Sternocleidomastoid (tissue), 1 donor: ENCODE results near the genes MMP10, CASP5 and ALKBH8.

GRCh38 chr11:100776039-100776815 is 89.1 kb downstream of the ARHGAP42 start:
- PRO-cap, result no peak

GRCh38 chr11:102172163-102173186 is 62.2 kb downstream of the YAP1 start:
- PRO-cap, result no peak

- PRO-cap, result no peak
These were observed 85.1 kb downstream of the YAP1 start for GRCh38 chr11:102195172-102195830.

GRCh38 chr11:102195831-102196651 is 85.8 kb downstream of the YAP1 start:
- PRO-cap, result no peak

- PRO-cap, result no peak
These were observed 88.4 kb downstream of the YAP1 start for GRCh38 chr11:102198594-102199050.

GRCh38 chr11:102307225-102307689 is 10.0 kb upstream of the BIRC3 start:
- PRO-cap, result no peak

DNA sequence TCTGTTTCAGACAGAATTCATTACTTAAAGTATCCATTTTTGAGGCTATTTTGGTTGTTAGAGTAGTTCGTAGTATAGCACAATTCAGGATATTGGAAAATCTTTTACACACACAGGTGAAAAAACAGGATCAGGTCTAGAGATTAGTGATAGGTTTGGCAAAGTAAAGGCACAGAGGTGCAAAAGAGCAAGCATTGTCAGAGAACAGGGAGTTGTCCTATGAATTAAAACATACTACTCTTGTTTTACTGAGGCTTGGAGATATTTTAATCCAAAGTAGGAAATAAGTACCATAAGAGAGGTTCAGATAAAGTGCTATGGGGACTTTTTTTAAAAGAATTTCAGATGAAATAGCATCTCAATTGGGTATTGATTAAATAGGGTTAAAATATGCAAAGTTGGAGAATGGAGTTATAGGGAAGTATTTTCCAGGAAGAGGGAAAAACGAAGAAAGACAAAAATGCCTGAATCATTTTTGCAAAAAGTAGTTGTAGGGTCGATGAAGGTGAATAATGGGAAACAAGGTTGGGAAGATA is 36.1 kb downstream of the BIRC2 start:
- PRO-cap, result no peak

DNA sequence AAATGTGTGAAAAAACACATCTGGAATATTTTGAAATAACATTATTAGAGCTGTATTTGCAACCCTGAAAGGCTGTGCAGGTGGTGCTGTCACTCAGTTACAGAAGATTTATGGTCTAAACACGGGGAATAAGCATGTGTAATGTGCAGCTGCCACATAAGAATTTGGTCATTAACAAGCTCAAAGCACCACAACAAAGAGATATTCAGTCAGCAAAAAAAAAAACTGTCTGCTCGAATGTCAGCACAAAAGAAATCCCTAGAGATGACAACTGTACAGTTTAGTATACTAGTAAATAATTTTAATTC is 31.3 kb downstream of the TMEM123 start:
- PRO-cap, result no peak

- PRO-cap, result no peak
These were observed 2.6 kb downstream of the TMEM123 start for GRCh38 chr11:102449887-102450347.

GRCh38 chr11:102451441-102451587 is 1.3 kb downstream of the TMEM123 start:
- PRO-cap, result no peak

- PRO-cap, result no peak
These were observed 23.4 kb upstream of the TMEM123 start for GRCh38 chr11:102475838-102476515.

DNA sequence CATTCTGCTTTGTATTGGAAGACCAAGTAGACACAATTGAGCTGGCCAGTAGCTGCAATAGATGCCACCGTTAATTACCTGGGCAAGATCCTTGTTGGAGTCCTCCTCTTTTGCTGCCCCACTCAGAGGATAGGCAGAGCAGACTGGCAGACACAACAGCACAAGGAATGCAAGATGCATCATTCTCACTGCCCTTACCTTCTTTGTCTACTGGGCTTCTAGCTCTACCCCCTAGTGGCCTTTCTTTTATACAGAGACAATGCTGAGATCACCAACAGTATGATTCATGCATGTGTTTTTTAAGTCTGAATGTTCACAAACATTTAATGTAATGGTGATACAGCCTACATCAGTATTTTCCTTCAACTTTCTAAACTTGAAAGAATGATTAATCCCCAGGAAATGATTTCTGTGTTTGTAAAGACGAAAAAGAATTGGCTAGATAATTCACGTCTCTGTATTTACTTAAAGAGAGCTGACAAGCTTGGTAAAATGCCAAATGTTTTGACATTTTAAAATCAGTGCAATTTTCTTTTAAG is at the start of gene MMP10:
TSS of gene MMP10 (minus strand) at position 220 of the 539 bp plus-strand sequence.
- PRO-cap, result no peak

DNA sequence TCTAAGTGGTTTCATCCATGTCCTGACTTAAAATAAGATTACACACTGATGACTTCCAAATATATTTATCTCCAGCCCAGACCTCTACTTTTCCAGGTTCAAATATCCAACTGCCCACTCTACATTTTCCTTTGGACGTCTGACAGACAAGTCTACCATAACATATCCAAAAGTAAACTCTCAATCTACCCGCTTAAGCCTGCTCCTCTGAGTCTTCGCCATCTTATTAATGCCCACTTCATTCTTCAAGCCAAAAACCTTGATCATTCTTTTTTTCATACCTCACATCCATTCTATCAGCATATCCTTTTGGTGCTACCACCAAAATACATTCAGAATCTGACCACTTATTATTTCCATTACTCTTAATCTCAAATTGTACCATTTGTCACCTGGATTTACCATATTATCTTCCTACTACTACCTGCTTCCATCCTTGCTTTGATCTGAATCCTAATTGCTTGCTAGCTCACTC is 36.2 kb downstream of the DCUN1D5 start:
- PRO-cap, result no peak

DNA sequence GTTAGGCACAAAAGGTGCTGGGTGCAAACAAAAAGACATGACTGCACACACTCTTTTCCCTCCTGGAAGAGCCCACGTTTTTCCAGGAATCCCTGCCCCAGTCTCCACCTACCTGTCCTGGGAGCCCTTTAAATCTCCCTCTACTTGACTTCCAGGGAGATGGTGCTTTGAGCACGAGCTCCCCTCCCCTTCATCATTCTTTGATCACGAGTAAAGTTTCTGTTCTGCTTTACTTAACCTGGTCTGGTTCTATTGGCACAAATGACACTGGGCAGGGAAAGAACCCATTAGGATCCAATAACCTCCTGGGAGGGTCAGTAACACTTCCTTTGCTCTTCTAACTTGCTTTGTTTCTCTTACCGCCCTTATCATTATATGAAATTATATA is 137.5 kb upstream of the DDI1 start:
- PRO-cap, result no peak

- PRO-cap, result no peak
These were observed at the start of gene CASP5 for GRCh38 chr11:105022856-105023494. Gene CASP5 (minus strand): TSS chr11:105023168.

DNA sequence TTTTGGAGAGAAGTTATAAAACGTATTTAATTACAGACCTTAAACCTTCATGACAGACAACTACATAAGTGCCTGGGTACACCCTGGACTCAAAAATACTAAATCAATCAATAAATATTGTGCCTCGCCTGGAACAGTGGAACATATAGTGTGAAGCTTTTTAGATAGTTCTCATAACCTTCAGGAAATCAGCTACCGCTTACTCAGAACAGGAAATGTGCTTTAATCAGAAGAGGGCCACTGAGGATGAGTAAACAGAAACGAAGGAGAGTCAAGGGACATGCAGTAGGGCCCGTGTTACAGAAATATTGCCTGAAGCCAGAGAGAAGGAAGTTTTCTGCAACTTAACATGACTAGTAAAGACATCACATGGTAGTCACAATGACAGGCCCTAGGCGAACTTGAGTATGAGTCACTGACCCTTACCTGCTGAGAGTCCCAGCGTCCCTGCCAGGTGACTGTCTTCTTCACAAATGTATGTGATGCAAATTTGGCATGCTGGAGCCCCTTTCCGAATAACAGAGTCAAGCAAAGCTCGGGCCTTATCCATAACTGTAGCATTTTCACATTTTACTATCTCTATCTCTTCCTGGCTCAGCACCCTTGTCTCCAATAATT is 39.4 kb downstream of the CARD18 start:
- PRO-cap, result no peak

- PRO-cap, result bidirectional peak, plus-strand start at chr11:107565800, minus-strand start at chr11:107565735
These were observed at the start of gene ALKBH8 for GRCh38 chr11:107564859-107566178. Gene ALKBH8 (minus strand): TSS chr11:107565735.

DNA sequence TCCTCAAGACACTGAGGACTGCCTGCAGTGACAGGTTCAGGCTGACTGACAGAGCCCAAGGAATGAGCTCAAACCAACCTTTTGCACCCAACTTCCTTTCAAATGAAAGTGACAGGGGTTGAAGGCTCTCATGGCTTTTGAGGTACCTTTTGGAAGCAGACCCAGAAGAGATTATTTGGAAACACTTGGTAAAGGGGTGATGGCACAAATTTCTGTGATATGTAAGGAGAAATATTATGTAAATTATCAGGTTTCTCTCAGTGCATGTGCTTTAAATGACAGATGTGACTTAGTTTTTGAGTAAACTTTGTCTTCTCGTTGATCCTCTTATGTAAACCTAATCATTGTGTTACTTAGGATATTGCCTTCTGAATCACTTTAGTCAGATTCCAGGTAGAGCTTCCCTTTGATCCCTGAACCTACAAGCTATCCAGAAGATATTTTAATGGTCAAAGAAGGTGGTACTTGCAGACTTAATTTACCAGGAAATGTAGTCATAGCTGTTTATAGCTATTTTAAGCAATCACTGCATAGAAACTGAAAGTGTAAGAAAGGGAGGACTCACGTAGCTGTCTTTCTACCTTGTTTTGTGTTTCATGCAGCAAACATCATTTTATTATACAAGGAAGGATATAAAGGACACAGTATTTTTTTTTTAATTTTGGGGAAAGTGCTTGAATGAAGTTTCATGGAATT is 189.4 kb downstream of the DDX10 start:
- PRO-cap, result no peak

- PRO-cap, result no peak
These were observed 295.6 kb downstream of the DDX10 start for GRCh38 chr11:108960387-108961044.

DNA sequence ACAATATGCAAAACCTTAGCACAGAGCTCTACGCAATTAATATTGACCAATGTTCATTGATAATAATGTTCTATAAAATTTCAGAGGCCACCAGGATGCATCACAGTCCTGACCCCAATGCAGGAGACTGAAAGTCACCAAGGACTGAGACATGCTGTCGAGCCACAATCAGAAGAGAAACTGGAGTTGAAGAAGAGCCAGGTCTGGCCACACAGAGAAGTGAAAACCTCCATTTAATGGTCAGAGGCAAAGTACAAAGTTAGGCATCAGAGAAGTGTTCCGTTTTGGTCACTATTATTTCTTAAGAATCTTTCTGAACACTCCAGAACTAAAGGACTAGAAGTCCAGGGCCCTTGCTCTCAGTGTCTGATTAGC is 120.8 kb upstream of the ZC3H12C start:
- PRO-cap, result no peak